Breast (tissue), 4 donors: ENCODE measurements around the genes TRA2A and FAM221A.

- PRO-cap, 3 experiments, result peak in 1 of 3 experiments; most common plus-strand start chr7:22731533 (in 1)
- RRBS, result no CpG with 5 or more reads among the region's 4 CpGs
Observed at GRCh38 chr7:22731127-22731627, 4.2 kb downstream of the IL6 start.

DNA sequence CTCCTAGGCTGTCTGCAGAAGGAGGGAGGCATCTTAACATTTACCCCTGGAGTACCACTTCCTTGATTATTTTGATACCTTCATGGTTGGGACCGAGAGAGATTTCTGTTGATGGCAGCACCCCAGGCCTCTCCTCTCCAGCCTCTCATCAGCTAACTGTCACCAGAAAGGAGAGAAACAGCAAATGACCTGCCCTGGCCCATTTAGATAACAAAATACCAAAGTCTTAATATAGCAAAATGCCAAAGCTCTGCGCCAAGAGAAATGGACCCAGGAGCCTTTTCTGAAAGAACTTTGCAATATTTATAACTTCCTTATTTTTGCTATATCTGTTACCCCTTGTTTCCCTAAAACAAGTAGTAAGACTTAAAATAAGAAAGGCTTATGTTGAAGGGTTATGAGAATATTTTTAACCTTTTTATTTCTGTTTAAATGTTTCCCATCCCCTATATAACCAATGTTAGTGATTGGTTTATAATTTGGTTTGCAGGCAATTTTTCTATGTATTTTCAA lies 29.9 kb upstream of the KLHL7 start:
- PRO-cap, 3 experiments, result no peak in any of the 3 experiments
- RRBS, result no CpG with 5 or more reads among the region's 2 CpGs

DNA sequence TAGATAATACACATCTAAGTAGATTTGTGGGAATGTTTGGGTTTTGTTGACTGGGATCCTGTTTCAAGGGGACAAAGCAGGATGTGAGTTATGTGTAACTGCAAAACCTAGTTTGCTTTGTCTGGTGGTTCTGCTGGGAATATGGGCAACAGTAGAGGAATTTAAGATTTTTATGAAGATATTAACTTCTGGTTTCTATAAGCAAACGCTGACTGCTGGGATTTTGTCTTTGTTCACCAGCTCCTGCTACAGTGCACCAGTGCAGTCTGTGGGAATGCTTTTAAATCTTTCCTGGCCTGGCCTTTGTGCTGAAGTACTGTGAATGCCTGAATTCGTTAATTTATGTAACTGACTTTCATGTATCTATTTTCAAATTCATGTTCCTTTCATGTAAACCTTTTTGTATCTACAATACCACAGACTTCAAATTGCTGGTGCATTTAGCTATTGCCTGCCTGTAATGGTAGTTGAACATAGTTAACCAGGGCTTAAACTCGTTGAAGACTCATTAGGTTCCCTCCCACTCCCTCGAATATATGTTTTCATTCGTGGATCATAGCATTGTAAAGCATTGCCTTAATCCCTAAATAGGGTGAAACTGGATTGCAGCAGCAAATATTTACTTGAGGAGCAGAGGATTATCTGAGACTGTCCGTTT lies 1.5 kb downstream of the KLHL7 start:
- PRO-cap, 3 experiments, result no peak in any of the 3 experiments
- RRBS, result no CpG with 5 or more reads among the region's 6 CpGs

- PRO-cap, 3 experiments, result no peak in any of the 3 experiments
- RRBS, result 40% methylated on average over 1 of the region's 13 CpGs
Observed at GRCh38 chr7:23211429-23211941, 29.6 kb downstream of the NUP42 start.

DNA sequence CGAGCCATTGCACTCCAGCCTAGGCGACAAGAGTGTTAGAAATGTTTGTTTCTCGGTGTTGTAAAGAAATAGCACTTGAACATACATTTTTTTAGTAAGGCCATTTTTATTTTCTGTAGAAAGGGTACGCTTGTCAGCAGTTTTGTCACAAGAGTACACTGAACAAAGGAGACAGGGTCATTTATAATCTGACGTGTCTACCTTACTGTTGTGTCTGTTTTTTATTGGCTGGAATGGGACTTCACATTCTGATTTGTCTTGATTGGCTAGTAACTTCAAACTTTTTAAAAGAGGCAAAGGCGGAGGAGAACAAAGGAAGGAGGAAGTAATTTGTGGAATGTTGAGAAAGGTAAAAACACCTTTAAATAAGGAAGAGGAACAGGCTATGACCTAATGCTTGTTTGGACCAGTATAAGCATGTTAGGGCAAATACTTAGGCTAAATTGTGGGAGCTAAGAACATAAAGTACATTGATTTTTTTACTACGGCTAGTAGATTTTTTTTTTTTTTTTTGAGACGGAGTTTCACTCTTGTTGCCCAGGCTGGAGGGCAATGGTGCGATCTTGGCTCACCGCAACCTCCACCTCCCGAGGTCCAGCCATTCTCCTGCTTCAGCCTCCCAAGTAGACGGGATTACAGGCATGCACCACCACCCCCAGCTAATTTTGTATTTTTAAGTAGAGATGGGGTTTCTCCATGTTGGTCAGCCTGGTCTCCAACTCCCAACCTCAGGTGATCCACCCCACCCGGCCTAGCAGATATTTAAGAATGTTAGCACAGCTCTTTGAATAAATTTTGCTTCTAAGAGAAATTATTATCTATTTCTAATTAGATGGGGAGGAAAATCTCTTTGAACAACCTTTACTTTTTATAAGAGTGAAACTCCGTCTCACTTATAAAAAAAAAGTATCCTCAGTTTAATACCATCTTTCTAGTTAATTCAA lies 17.9 kb downstream of the TRA2A start:
- PRO-cap, 3 experiments, result no peak in any of the 3 experiments
- RRBS, result no CpG with 5 or more reads among the region's 14 CpGs

DNA sequence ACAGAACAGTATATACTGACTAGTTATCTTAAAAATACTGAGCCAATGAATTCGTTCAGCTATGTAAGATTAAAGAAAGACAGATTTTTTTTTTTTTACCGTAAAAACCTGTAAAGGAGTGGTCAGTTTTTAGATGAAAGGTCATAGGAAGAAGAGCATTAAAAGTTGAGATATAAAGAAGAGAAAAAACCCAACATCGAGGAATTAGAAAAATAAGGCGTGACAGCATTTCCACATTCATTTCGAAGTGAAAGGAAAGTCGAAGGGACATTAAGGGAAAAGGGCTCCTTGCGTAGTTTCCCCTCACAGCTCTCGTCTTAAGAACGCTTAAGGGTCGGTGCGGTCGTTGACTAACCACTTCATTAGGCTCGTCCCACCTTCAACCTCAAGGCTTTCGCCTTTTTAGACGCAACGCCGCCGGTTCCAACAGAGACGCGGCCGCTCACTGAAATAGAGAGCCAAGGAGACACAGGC lies 918 bp downstream of the TRA2A start:
- PRO-cap, 3 experiments, result peak in 3 of 3 experiments; most common plus-strand start position 429 of the sequence (in 3); most common minus-strand start position 314 of the sequence (in 1)
- RRBS, result 2% methylated on average over 4 of the region's 21 CpGs

- PRO-cap, 3 experiments, result peak in 3 of 3 experiments; most common plus-strand start chr7:23531644 (in 3); most common minus-strand start chr7:23531469 (in 2)
- RRBS, result 1% methylated on average over 9 of the region's 76 CpGs
Observed at GRCh38 chr7:23531300-23532296, at the start of gene TRA2A. Gene TRA2A, minus strand, starts transcription at chr7:23531981.

GRCh38 chr7:23679785-23680652 lies at the start of gene FAM221A:
Gene FAM221A, plus strand, starts transcription at chr7:23680199.
- PRO-cap, 3 experiments, result peak in 3 of 3 experiments; most common plus-strand start chr7:23680161 (in 2); most common minus-strand start chr7:23680025 (in 2)
- RRBS, result 2% methylated on average over 35 of the region's 59 CpGs

DNA sequence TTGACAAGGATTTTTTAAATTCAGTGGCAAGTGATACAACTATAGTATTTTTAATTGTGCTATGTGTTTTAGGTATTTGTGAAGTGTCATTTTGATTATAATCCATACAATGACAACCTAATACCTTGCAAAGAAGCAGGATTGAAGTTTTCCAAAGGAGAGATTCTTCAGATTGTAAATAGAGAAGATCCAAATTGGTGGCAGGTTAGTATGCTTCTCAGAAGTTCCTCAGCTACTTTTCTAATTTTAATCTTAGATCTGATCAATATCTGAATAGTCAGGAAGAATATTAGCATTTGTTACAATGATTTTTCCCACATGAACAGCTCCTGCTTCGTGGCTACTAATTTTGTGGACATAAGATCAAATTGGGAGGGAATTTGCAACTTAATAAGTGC lies 90.3 kb downstream of the PALS2 start:
- PRO-cap, 3 experiments, result no peak in any of the 3 experiments
- RRBS, result no CpG with 5 or more reads among the region's 1 CpG

DNA sequence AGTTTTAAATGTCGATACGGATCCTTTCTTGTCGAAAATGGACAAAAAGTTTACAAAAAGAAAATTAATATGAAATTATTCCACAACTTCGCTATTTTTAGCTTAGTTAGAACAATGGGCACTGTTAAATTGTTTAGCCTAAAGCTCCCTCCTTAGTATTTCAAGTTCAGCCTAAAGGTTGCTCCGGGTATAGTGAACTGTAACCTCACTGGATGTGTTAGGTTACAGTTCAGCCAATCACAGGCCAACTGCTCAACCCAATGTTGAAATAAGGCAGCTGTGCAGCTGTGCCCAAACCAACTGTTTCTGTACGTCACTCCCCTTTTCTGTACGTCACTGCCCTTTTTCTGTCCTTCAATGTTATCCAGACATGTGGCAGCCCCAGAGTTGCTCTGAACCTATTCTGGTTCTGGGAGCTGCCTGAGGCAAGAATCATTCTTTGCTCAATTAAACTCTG lies 8.0 kb upstream of the GSDME start:
- PRO-cap, 3 experiments, result no peak in any of the 3 experiments
- RRBS, result no CpG with 5 or more reads among the region's 7 CpGs

- PRO-cap, 3 experiments, result no peak in any of the 3 experiments
- RRBS, result no CpG with 5 or more reads among the region's 7 CpGs
Observed at GRCh38 chr7:24821351-24822023, 64.2 kb upstream of the GSDME start.

- PRO-cap, 3 experiments, result no peak in any of the 3 experiments
- RRBS, result no CpG with 5 or more reads among the region's 3 CpGs
Observed at GRCh38 chr7:24835978-24836555, 78.8 kb upstream of the GSDME start.

DNA sequence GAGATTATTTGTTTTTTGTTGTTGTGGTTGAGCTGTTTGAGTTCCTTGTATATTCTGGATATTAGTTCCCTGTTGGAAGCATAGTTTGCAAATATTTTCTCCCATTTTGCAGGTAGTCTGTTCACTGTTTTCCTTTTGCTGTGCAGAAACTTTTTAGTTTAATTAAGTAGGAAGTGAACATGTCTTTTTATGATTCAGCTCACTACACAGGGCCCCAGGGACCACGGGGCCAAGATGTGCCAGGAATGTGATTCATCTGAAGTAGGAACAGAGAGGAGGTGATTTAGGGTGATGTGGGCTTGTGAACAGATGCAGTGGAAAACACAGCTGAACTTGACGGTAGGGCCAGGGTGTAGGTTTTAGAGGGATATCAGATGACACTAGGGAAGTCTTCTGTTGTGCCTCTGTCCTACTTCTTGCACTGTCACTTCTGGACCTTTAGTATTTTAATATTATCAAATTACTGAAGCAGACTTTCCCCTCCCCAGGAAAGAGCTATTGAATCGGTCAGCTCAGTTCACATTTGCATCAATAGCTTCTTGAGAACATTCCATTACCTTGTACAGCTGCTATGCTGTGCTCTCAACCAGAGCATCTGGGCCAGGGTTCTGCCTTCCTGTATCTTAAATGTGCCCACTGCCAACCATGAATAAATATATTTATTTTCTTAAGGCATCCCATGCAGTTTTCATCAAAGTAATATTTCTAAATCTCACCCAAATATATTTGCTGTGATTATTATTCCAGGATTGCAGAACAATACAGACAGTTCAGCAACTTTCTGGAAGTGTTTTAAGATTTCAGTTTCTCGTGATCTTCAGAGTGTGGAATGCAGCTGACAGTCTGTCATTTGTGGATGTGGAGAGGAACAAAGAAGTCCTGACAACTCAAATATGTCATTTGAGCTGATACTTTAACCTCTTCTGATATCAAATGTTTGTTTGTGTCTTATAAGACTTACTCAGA lies 96.8 kb downstream of the OSBPL3 start:
- PRO-cap, 3 experiments, result no peak in any of the 3 experiments
- RRBS, result no CpG with 5 or more reads among the region's 4 CpGs

DNA sequence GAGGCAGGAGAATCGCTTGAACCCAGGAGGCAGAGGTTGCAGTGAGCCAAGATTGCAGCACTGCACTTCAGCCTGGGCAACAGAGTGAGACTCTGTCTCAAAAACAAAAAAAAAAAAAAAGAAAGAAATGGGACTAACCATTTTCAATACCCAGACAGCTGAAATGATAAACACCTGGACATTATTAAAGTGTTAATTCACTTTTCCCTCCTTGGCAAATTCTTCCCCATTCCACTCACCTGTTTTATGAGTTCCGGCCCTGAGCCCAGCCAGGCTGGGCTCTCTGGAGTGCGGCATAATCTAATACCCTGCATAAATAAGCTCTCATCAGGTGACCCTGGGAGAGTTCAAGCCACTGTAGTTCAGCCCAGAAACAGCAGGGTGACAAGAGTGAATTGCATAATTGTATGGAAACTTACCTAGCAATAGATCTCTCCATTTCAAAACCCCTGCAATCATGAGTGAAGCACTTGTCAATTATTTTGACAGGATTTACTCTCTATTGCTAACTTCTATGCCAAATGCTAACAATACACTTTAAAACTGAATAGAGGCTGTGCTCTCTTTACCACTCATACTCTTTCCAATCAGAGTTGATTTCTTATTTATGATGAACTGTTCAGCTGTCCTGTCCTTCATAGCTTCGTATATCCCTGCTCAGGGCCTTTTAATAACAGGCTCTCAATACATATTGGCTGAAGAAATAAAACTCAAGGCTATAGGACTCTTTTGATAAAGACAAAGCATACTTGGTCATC lies 94.7 kb downstream of the OSBPL3 start:
- PRO-cap, 3 experiments, result no peak in any of the 3 experiments
- RRBS, result no CpG with 5 or more reads among the region's 4 CpGs

GRCh38 chr7:24971258-24971777 lies 8.7 kb downstream of the OSBPL3 start:
- PRO-cap, 3 experiments, result no peak in any of the 3 experiments
- RRBS, result no CpG with 5 or more reads among the region's 7 CpGs

DNA sequence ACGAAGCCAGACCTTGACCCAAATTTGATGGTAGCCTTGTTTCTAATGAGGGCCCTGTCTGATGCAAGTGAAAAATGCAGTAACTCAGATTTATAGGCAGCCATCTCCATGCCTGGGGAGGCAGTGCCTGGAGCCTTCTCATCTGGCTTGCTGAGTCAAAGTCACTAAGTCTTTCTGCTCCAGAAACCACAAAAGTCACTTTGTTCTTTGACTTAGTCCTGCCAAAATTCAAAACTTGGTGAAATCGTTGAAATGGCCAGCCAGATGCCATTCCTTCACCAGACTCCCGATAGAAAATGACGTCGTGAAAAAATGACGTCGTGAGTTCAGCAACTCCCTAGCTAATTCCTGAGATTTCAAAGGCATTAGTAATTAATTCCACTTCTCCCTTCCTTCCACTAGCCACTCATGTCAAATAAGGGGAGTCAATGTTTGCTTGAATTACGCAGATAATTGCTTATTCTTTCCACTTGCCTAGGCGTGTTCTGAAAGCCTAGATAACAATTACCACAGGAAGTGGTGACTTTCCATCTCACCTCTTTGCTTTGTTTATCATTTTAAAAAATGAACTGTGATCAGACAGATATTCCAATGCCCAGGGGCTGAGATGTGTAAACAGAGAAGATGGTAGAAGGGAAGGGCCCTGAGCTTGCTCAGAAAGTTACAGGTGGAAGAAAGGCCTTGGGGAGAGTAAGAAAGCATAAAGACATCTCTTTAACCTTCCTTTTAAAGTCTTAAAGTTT lies 48.5 kb upstream of the OSBPL3 start:
- PRO-cap, 3 experiments, result no peak in any of the 3 experiments
- RRBS, result no CpG with 5 or more reads among the region's 9 CpGs

- PRO-cap, 3 experiments, result no peak in any of the 3 experiments
- RRBS, result no CpG with 5 or more reads among the region's 8 CpGs
Observed at GRCh38 chr7:25119331-25119854, 5.7 kb downstream of the CYCS start.

GRCh38 chr7:25255668-25256434 lies 27.6 kb upstream of the NPVF start:
- PRO-cap, 3 experiments, result no peak in any of the 3 experiments
- RRBS, result no CpG with 5 or more reads among the region's 7 CpGs

GRCh38 chr7:25743549-25744588 lies 408.1 kb upstream of the NFE2L3 start:
- PRO-cap, 3 experiments, result no peak in any of the 3 experiments
- RRBS, result no CpG with 5 or more reads among the region's 40 CpGs

DNA sequence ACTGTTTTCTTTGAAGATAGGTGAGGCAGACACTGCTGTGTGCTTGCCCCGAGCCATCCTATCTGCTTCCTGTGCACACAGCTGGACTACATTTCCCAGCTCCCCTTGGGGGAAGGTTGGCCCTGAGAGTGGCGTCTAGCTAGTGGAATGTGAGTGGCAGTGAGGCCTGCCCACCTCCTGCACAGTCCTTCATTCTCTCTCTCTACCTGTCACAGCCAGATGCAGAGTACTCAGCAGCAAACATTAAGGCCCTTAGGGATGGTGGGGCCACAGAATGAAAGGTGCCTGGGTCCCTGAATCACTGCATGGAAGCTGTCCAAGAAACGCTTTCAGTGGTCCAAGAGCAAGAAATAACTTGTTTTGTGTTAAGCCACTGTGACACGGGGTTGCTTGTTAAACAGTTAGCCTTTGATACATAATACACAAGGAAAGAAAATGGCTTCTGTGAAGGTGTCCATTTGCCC lies 257.7 kb upstream of the NFE2L3 start:
- PRO-cap, 3 experiments, result no peak in any of the 3 experiments
- RRBS, result no CpG with 5 or more reads among the region's 4 CpGs